ENCODE measurements around the genes SFXN5, PRADC1 and FBXO41.

DNA sequence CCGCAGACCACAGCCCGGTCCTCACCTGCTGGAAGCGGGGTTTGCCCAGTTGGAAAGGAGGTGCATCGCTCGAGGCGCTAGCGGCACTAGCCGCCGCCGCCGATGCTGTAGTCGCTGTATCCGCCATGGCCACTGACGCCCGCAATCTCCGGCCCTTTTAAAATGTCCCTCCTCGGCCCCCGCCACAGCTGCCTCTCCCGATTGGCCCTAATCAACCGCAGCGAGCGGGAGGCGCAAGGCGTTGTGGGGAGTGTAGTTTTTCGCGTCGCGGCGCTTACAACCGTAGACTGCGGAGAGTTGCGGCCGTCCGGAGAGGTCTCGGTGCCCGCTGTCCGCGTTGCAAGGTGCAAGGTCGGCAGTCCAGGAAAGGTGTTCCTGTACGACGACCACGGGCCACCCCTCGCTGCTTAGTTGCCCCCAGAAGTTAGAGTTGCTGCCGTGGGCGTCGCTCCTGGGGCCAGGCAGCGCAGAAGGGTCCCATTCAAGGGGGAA lies at the start of gene SFXN5:
TSS of gene SFXN5 (minus strand) at position 134 of the 492 bp plus-strand sequence.
- PRO-cap, 2 experiments = peak in 2 of 2 experiments; most common plus-strand start position 285 of the sequence (in 2); most common minus-strand start position 131 of the sequence (in 2)
- RAMPAGE, long total RNA, 5 experiments = start-site peak on the minus strand in 2 of 5 experiments, centred at positions 137 to 138 of the sequence, 43 to 164 reads per replicate

DNA sequence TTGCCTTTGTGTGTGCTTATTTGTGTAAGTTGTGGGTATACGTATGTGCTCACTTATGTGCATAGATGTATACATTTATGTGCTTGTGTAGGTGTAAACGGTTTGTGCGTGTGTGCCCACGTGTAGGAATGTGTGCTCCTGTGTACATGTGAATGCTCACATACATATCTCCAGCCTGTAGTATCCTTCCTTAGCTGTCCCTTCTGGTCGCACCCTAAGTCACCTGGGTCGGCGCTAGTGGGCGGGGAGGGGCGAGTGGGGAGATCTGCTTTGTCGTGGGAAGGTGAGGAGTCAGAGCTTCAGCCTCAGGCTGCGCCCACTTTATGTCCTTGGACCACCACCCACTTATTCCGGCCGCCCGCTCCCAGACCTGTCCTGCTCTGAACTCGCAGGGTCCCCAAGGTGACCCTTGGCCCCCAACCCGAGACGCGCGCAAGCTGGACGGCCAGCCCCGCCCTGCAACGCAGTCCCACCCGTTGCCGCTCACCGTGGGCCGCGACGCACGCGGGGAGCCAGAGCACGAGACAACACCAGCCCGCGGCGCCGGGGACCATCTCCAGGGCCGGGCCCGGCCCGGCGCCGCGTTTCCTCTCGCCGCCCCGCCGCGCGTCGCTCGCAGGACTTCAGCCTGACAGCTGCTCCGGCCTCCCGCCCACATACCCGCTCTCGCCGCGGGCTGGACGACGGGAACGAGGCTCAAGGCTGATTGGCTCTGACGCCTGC lies at the start of gene PRADC1:
TSS of gene PRADC1 (minus strand) at position 633 of the 723 bp plus-strand sequence.
- PRO-cap, 2 experiments = peak in 2 of 2 experiments; most common minus-strand start position 593 of the sequence (in 2)
- RAMPAGE, long total RNA, 5 experiments = start-site peak on the minus strand in 3 of 5 experiments, centred at positions 615 to 621 of the sequence, 47 to 215 reads per replicate

DNA sequence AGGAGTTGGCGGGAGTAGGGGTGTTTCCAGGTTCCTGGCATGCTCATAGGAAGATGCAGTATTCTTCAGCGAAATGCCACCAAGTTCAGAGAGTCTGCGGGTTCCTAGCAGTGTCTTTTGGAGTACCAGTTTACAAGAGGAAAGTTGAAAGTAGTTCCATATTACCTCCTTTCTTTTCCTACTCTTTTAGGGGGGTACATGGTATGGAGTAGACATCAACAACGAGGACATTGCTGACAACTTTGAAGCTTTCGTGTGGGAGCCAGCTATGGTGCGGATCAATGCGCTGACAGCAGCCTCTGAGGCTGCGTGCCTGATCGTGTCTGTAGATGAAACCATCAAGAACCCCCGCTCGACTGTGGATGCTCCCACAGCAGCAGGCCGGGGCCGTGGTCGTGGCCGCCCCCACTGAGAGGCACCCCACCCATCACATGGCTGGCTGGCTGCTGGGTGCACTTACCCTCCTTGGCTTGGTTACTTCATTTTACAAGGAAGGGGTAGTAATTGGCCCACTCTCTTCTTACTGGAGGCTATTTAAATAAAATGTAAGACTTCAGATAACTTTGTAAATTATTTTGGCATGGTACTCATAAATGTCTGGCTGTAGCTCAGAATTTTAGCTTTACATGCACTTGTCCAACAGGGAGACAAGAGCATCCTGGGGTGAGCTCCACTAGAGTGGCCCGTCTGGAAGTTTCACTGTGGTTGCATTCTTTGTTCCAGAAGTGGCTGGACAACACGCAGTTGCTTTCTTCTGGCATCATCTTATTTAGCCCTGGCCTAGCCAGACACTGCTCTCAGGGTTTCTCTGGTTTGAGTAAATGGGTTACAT lies 18.6 kb downstream of the CCT7 start:
- PRO-cap, 2 experiments = no peak in any of the 2 experiments
- RAMPAGE, long total RNA, 5 experiments = no peak in any of the 5 experiments

DNA sequence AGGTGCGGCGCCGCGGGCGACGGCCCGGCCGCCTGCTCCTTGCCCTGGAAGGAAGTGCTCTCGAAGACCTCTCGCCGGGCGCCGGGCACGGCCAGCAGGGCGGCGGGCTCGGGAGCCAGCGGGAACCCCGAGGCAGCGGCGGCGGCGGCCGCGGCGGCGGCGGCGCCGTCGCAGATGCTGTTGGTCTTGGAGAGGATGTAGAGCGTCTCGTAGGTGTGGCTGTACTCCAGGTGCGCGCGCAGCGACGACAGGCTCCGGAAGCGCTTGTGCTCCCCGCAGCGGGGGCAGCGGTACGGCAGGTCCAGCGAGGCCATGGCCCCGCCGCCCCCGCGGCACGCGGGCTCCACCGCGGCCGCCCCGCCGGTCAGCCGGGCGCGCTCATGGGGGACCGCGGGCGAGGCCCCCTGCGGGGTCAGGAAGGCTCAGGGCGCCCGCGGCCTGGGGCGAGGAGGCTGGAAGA lies 14.9 kb downstream of the FBXO41 start:
- PRO-cap, 2 experiments = peak in 2 of 2 experiments; most common plus-strand start position 267 of the sequence (in 2); most common minus-strand start position 176 of the sequence (in 2)
- RAMPAGE, long total RNA, 5 experiments = no peak in any of the 5 experiments

DNA sequence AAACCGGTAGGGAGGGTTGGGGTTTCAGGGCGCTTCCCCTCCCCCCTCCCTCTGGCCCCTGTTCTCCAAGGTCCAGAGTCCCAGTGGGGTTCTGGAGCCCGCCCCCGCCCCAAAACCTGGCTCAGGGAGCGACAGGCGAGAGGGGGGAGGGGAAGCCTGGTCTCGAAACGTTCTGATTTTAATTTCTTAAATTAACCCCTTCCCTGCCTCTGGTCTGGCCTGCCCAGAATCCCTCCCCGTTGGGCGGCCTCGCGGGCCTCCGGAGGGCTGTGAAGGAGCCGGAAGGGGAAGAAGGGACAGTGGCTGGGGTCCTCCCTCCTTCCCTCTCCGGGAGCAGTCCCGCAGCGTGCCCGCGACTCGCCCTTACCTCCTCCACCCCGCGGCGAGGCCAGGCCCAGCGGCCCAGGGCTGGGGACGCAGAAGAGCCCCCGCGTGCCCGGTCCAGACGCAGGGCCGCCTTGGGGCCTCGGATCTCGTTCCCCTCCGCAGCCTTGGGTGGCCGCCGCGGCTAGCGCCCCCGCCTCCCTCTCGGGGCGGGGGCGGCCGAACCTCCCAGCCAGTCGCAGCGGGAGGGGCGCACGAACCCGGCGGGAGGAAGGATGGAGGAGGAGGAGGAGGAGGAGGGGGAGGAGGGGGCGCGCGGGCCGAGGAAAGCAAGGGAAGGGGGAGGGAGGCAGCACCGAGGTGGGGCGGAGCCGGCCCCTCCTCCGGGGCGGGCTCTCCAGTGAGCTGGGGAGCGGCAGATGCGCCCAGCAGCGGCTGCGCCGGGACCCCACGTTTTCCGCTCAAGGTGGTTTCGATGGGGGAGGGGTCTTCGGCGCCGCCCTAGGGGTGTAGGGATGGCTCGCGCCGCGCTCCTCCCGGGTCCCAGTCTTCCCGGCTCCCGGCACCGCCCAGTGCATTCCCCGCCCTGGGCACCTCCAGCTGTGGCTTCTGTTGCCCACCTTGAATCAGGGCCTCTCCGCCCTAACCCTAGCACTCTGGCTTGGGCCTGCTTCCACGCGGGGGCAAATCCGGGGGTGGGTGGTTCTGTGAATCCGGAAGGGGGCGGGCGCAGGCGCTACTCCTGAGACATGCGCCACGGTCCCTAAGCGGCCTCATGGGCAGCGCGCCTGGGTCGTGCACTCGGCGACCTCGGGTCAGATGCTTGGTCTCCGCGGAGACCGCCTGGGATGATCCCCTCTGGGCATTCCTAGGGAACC lies at the start of gene FBXO41:
TSS of gene FBXO41 (minus strand) at position 686 of the 1,202 bp plus-strand sequence.
- PRO-cap, 2 experiments = no peak in any of the 2 experiments
- RAMPAGE, long total RNA, 5 experiments = no peak in any of the 5 experiments

- PRO-cap, 2 experiments = no peak in any of the 2 experiments
- RAMPAGE, long total RNA, 5 experiments = no peak in any of the 5 experiments
Measured at GRCh38 chr2:73386522-73387124, 987 bp downstream of the ALMS1 start.

GRCh38 chr2:73700935-73701634 lies 36.1 kb downstream of the TPRKB start:
- PRO-cap, 2 experiments = no peak in any of the 2 experiments
- RAMPAGE, long total RNA, 5 experiments = no peak in any of the 5 experiments

DNA sequence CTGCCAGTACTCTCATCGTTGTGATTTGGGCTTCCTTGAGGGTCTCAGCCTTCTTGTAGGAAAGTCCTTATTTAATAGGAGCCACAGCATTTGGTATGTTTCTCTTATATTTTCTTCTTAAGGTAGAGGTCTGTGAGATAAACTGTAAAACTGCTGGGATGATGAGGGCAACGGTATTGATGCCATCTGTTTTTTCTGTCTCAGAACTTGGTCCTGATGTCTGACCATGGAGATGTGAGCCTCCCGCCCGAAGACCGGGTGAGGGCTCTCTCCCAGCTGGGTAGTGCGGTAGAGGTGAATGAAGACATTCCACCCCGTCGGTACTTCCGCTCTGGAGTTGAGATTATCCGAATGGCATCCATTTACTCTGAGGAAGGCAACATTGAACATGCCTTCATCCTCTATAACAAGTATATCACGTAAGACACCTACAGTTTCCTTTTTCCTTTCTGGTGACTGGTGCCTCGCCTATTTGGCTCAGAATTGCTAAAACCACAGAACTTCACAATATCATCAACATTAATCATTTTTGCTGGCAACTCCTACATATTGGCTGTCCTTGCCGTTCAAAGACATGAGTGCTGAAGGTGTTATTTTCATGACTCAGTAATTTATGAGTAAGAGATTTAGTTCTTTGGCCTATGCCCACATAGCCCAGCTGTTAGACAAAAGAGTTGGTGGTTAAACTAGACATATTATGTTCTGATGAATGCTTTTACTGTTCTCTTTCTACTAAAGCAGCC lies 2.1 kb downstream of the STAMBP start:
- PRO-cap, 2 experiments = no peak in any of the 2 experiments
- RAMPAGE, long total RNA, 5 experiments = no peak in any of the 5 experiments

DNA sequence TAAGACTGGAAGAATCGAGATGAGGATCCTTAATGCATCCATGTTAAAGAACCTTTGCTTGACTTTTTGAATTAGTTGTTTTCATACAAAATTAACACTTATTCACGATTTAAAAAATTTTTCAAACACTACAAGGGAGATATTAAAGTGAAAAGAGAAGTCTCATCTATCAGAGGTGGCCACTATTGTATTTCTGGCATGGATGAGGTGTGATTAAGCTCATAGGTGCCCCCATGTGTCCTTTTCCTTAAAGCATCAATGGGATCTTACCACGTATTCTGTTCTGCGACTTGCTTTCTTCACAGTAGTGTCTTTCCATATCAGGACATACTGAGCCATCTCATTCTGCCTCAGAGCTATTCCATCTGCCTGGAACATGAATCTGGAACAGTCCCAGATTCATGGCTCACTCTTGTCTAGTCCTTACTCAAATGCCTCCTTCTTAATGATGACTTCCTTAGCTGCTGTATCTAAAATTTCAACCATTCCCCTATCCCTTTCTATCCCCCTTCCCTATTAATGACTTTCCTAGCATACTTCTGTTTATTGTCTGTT lies 10.9 kb downstream of the STAMBP start:
- PRO-cap, 2 experiments = no peak in any of the 2 experiments
- RAMPAGE, long total RNA, 5 experiments = no peak in any of the 5 experiments

DNA sequence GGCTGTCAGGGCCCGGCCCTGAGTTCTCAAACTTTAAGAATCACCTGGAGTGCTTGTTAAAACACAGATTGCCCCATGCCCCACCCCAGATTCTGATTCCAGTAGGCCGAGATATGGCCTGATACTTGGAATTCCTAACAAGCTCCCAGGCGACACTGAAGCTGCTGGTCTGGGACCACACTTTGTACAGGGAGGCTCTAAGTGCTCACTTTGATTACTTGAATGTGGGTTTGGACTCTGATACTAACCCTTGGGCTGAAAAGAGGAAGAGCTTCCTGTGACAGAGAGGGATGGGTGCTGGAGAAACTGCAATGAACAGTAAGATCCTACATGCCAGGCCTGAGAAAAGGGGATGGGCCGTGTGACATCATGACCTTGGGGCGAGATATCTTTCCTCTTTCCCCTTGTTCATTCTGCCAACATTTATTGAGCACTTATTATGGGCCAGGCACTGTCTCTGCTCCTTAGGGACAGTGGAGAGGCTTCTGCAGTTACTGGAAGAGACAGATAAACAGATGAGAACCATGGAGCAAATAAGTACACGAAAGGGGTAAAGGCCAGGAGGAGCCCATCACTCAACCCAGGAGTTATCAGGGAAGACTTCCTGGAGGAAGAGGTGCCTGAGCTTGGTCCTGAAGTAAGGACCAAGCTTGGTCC lies 1.4 kb downstream of the ACTG2 start:
- PRO-cap, 2 experiments = no peak in any of the 2 experiments
- RAMPAGE, long total RNA, 5 experiments = no peak in any of the 5 experiments

DNA sequence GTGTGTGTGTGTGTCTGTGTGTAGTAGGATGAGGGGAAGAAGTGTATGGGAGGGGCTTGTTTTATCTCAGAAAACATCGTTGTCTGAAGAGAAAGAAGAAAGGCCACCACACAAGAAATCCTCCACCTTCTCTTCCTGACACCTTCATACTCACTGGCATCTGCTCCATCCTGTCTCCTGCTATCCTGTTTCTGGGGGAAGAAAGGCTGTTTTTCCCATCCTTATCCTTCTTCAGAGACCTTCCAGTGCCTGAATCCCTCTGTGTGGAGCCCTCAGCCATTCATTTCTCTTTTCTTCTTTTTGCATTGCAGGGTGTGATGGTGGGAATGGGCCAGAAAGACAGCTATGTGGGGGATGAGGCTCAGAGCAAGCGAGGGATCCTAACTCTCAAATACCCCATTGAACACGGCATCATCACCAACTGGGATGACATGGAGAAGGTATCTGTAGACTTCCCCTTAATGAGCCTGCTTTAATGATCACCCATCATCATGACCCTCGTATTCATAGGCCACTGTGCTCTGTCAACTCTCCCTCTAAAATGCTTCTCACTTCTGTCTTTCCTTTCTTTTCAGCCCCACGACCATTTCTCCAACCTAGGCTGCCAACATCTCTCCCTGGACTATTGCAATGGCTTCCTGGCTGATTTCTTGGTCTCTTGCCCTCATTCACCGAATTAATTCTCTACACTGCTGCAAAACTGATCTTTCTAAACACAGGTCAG lies 9.4 kb downstream of the ACTG2 start:
- PRO-cap, 2 experiments = no peak in any of the 2 experiments
- RAMPAGE, long total RNA, 5 experiments = no peak in any of the 5 experiments

- PRO-cap, 2 experiments = no peak in any of the 2 experiments
- RAMPAGE, long total RNA, 5 experiments = no peak in any of the 5 experiments
Measured at GRCh38 chr2:73911170-73911642, 15.5 kb upstream of the DGUOK start.

GRCh38 chr2:73921072-73921650 lies 5.5 kb upstream of the DGUOK start:
- PRO-cap, 2 experiments = no peak in any of the 2 experiments
- RAMPAGE, long total RNA, 5 experiments = no peak in any of the 5 experiments

- PRO-cap, 2 experiments = peak in 2 of 2 experiments; most common plus-strand start chr2:73985390 (in 1); most common minus-strand start chr2:73985394 (in 2)
- RAMPAGE, long total RNA, 5 experiments = no peak in any of the 5 experiments
Measured at GRCh38 chr2:73985354-73985434, 484 bp downstream of the TET3 start.

DNA sequence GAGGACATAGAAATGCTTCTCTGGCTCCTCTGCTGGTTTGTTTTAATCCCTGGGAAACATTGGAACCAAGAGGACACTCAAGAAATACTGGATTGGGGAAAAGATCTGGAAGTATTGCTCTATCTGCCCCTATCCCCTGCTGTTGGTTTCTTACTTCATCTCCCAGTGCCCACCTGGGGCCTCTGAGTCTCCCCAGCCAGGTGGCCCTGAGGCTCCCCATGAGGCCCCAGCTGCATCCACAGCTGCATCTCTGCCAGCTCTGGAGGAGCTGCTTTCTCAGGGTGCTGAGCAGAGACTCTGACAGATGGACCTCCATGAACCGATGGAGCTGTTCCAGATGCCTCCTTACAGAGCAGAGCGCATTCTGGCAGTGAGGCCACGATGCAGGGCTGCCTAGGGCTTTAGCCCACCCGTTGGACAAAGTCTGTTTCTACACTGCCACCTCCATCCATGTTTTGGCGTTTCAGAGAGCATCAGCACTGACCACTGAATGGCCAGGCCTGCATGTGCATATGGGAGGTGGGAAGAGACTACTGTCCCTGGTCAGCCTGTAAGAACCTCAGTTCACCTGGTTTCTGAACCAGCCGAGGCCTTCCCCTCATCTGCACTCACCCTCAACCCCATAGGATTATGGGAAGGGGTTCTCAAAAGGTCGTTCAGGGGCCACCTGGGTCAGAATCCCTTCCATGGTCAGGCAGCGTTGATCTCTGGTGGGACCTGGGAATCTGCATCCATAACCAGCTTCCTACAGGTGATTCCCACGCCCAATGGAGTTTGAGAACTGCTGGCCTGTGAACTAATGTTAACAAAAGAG lies 36.5 kb downstream of the TET3 start:
- PRO-cap, 2 experiments = no peak in any of the 2 experiments
- RAMPAGE, long total RNA, 5 experiments = no peak in any of the 5 experiments

GRCh38 chr2:74054238-74054657 lies 69.5 kb downstream of the TET3 start:
- PRO-cap, 2 experiments = no peak in any of the 2 experiments
- RAMPAGE, long total RNA, 5 experiments = start-site peak on the plus strand in 1 of 5 experiments, at chr2:74054191-74054620 at its widest, 6 reads per replicate

DNA sequence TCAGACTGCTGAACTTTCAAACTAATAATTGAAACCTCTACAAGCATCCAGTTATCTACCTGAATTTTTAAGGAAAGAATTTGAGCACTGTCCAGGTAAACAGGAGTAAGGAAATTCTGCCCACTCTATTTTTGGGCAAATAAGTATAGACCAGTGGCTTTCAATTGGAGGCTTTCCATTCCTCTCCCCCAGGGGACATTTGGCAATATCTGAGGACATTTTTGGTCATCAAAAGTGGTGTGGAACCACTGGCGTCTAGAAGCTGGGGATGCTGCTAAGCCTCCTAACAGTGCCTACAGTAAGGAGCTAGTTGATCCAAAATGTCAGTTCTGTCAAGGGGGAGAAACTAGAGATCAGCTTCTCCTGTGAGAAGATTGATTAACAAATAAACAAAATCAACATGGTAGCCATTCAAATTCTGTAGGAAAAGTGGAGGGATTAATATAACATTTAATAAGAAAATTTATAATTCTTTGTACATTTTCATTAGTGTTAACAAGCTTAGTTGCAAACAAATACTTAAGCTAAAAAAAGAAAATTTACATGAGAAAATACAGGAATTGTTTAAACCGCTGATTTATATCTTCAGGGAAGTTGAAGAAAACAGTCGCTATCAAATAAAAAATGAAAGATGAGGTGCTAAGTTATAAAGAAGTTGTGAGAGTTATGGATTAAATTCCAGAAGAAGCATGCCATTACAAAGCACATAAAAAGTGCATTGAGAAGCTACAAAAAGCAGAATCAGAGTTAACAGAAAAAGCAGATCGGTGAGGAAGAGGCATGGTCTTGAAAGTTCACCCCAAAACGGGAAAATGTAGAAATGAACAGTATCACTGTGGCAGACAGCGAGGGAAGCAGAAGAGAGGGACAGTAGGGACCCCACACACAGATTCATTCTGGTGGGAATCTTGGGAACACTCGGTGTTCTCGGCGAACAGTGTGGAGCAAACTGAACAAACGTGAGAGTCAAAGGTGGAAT lies 73.0 kb downstream of the TET3 start:
- PRO-cap, 2 experiments = no peak in any of the 2 experiments
- RAMPAGE, long total RNA, 5 experiments = no peak in any of the 5 experiments

DNA sequence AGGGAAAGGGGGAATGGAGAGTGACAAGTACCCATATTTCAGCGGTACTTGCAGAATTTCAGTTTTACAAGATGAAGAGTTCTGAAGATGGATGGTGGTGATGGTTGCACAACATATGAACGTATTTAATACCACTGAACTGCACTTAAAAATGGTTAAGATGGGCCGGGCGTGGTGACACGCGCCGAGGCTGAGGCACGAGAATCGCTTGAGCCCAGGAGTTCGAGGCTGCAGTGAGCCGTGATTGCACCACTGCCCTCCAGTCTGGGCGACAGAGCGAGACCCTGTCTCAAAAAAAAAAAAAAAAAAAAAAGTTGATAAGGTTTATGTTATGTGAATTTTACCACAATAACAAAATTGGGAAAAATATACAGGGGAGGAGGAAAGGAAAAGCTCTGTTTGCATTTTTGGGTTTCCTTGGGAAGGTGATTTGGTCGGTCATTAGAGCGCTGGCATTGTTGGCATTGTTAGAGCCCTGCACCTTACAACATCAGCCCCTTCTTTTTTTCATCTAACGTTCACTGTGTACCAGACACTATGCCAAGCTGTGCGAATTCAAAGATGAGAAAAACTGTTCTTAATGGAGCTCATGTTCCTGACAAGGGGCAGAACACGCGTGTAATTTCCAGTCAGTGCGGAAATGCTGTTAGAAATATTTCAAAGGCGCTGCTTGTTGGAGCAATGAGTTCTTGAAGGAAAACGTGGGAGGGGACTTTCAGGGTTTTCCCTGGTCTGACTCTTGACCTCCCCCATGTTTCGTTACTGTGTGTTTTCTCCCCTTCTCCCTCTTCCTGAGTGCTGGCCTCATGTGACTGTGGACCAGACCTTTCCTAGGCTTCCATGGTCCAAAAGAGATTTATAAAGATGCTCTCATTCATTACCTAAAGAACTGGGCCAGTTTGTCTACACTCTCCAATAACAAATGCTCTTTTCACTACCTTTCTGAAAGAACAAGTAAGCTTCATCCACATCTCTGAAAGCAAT lies 1.3 kb downstream of the MTHFD2 start:
- PRO-cap, 2 experiments = no peak in any of the 2 experiments
- RAMPAGE, long total RNA, 5 experiments = no peak in any of the 5 experiments

GRCh38 chr2:74373033-74373720 lies 6.9 kb downstream of the DCTN1 start:
- PRO-cap, 2 experiments = no peak in any of the 2 experiments
- RAMPAGE, long total RNA, 5 experiments = no peak in any of the 5 experiments

DNA sequence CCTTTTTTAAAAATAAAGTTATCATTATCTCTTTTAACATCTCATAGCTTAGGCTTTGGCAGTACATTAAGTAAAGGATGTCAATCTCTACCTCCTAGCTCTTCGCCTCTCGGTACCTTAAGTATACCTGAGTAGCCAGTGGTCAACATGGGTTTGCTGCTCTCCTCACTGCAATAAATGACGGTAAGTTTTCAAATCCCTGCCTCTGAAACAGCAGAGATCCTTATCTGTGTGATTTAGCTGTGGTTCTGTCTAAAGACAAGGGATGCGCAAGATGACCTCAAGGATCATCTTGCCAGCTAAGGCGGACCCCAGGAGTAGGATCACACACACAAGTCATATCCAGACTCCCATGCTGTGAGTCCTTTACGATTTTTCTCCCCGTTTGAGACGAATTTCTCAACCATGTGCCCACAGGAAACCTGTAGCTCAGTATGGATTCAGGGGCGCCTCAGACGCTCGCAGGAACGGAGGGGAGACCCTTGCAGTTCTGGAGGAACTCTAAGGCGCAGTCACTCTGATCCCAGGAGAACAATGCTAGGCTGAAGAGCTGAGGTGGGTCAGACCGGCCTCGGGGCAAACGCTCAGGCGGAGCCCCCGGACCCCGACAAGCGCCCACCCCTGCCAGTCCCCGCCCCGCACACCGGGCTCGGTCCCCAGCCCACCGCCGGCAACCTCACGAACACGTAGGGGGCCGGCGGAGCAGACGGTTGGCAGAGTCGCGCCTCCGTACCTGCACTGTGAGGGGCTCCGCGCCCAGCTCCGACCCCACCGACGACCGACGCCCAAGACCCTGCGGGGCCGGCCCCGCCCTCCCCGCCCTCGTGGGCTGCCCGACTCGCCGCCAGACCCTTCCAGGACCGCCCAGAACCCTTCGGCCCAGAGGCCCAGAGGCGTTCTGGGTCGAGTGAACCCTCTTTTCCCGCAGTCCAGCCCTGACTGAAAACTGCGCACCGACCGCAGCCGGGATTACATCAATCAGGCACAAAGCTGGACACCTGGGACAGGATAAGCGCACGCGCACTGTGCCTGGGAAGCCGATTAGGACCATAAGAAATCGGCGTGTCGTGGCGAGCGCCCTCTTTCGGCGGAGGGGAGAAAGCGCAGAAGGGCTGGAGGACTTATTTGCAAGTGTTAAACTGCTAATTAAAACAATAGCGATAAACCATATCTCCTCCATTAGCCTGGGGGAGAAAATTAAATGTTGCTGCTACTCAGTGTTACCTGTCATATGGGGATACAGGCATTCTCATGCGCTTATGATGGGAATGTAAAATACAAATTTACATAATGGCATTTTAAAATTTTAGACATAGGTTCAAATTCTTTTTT lies 11.4 kb upstream of the DCTN1 start:
- PRO-cap, 2 experiments = peak in 2 of 2 experiments; most common plus-strand start position 687 of the sequence (in 1); most common minus-strand start position 941 of the sequence (in 2)
- RAMPAGE, long total RNA, 5 experiments = start-site peak on the minus strand in 5 of 5 experiments, centred at positions 789 to 799 of the sequence, 566 to 17,258 reads per replicate

Data from thyroid gland (tissue), 7 donors.